ENCODE data around the genes DSP and EEF1E1.

- RRBS = no CpG with 5 or more reads among the region's 19 CpGs
CAGE:
- cytosol, long polyA plus RNA = no peak
- long polyA plus RNA = no peak
- nucleus, long polyA plus RNA = no peak
These were observed 95.8 kb downstream of the SSR1 start for GRCh38 chr6:7216853-7217896.

DNA sequence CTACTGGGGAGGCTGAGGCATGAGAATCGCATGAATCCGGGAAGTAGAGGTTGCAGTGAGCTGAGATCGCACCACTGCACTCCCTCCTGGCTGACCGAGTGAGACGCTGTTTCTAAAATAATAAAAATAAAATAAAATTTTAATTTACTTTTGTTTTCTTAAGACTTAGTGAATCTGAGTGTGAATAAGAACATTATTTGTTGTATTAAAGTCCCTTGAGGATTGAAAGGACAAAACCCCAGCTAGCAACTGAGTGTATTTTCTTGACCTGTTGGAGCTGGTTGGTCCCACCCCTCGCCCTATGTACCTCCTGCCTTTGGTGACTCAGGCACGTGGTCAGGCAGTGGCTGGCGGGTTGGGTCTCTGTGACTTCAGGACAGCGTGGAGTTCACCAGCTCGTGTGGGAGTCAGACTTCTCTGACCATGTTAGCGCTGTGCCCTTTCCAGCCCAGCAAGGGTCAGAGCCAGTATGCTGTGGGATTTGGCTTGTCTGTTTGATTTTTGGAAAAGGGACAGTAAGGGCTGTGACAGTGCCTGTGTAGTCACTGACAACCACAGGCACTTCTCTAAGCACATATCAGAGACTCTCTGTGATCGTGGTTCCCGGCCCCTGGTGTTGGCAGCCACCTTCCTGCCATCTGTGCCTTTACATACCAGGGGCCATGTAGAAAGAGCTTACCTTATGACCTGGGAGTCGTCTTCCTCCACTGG is 93.7 kb downstream of the SSR1 start:
- RRBS = no CpG with 5 or more reads among the region's 14 CpGs
CAGE:
- cytosol, long polyA plus RNA = no peak
- long polyA plus RNA = no peak
- nucleus, long polyA plus RNA = no peak

DNA sequence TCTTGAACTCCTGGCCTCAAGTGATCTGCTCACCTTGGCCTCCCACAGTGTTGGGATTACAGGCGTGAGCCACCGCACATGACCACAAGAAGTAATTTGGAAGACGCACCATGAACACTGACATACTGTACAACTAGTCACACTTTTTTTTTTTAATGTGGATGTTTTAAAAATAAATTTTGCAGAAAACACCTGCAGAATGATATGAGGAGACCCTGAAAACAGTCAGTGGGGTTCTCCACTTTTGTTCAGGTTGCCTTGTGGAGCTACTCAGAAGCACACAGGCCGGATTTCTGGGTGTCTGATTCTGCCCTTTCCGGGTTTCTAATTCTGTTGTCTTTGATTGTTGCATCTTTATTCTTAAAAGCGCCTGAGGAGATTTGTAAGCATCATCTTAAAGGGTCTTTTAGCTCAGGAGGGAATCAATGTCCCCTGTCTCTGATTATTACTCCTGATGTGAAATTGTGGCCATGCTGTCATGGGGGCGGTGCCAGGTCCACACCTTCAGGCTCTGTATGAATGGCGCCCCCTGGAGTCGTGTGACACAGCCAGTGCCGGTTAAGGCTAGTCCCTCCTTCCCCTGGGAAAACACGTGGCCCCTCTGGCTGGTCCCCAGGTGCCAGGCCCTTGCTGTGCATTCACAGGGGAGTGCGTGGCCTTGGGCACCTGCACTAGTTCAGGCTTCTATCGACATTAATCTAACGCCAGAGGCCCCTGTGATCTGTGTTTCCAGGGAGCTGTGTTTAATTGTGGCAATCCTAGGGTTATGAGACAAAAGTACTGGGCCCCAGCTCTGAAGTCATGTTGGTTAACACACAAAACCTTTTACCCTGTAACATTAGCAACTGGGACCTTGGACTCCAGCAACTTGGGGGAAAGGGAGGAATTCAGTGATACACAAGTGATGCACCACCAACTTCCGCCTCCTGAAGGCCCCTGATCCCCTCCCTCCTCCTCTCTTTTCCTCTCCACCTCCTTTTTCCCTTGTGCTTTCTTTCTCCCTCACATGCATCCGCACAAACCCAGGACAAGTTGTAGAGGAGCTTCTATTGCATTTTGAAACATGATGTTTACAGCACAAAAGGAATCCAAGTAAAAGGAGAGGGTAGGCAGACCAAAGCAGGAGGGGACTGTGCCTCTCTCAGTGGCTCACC is 74.2 kb downstream of the SSR1 start:
- RRBS = no CpG with 5 or more reads among the region's 16 CpGs
CAGE:
- cytosol, long polyA plus RNA = no peak
- long polyA plus RNA = no peak
- nucleus, long polyA plus RNA = no peak

GRCh38 chr6:7468374-7469201 is 72.9 kb upstream of the DSP start:
- RRBS = no CpG with 5 or more reads among the region's 22 CpGs
CAGE:
- cytosol, long polyA plus RNA = no peak
- long polyA plus RNA = no peak
- nucleus, long polyA plus RNA = no peak

DNA sequence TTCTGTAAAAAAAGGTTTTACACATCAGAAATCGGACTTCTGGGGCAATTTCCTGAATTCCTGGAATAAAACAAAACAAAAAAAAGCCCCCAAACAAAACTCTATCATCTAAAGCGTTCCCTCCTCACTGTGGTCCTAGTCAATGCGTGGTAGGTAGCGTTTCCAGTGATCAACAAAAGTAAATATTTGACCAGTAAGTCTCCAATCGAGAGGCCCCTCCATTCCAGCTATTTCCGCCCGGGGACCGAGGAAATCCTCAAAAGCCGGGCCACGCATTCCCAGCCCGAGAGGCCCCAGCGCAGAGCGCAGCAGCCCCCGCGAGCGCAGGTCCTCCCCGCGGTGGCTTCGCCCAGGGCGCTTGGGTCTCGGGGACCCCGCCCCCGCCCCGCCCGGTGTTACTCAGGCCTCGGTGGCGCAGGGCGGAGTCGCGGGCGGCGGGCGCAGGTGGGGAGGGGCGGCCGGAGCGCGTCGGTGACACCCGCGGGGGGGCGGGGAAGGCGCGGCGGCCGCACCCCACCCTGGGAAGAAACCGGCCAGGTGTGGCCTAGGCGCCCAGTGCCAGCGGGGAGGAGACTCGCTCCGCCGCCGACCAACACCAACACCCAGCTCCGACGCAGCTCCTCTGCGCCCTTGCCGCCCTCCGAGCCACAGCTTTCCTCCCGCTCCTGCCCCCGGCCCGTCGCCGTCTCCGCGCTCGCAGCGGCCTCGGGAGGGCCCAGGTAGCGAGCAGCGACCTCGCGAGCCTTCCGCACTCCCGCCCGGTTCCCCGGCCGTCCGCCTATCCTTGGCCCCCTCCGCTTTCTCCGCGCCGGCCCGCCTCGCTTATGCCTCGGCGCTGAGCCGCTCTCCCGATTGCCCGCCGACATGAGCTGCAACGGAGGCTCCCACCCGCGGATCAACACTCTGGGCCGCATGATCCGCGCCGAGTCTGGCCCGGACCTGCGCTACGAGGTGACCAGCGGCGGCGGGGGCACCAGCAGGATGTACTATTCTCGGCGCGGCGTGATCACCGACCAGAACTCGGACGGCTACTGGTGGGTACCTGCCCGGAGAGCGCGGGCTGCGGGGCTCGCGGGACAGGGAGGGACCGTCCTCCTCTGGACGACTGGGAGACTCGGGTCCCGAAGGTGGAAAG is at the start of gene DSP:
TSS of gene DSP (plus strand) at position 620 of the 1,135 bp plus-strand sequence.
- RRBS = 4% methylated on average over 58 of the region's 119 CpGs
CAGE:
- cytosol, long polyA plus RNA = no peak
- long polyA plus RNA = no peak
- nucleus, long polyA plus RNA = no peak

- RRBS = no CpG with 5 or more reads among the region's 9 CpGs
CAGE:
- cytosol, long polyA plus RNA = no peak
- long polyA plus RNA = no peak
- nucleus, long polyA plus RNA = no peak
These were observed 27.7 kb upstream of the BMP6 start for GRCh38 chr6:7698163-7698717.

- RRBS = 2% methylated on average over 8 of the region's 55 CpGs
CAGE:
- cytosol, long polyA plus RNA = start-site peak on the minus strand at chr6:8102525-8102544, 835 and 699 reads in 2 replicates
- long polyA plus RNA = start-site peak on the minus strand at chr6:8102515-8102551, 774 and 1,384 reads in 2 replicates
- nucleus, long polyA plus RNA = start-site peak on the minus strand at chr6:8102525-8102562, 290 and 452 reads in 2 replicates
These were observed at the start of gene EEF1E1 for GRCh38 chr6:8101710-8102875. Gene EEF1E1, minus strand, starts transcription at chr6:8102548.

- RRBS = no CpG with 5 or more reads among the region's 3 CpGs
CAGE:
- cytosol, long polyA plus RNA = no peak
- long polyA plus RNA = no peak
- nucleus, long polyA plus RNA = no peak
These were observed 209.3 kb upstream of the SLC35B3 start for GRCh38 chr6:8644774-8644973.

DNA sequence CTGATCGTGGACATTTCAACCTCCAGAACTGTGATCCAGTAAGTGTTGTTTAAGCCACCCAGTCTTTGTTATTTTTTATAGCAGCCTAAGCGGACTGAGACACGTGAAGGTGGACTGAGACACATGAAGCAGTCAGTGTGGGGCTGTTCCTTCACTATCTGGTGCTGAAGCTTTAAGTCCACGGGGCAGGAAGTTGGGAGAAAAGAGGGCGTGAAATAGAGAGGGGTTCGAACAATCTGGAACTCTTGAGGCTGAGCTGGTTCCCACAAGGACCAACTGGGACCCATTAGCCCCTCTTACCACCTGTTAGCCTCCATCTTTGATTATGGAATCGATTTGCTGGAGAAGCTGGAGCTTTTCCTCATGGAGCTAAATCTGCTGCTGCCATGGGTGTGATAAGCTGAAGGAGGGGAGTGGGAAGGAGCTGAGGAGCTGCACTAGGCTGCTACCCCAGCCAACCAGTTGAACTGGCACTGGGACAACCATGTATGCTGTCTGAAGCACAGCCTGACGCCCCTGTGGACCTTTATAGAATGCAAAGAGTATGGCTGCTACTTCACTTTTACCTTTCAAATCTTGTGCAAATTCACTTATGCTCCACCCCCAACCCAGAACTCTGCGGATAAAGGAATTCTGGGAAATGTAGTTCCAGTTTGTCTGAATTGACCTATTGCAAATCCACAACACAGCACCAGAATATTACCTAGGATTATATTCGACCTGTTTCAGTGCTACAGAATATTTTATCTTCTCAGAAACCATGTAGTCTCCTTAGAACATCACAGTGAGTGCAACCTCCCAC is 217.2 kb upstream of the SLC35B3 start:
- RRBS = no CpG with 5 or more reads among the region's 10 CpGs
CAGE:
- cytosol, long polyA plus RNA = no peak
- long polyA plus RNA = no peak
- nucleus, long polyA plus RNA = no peak

DNA sequence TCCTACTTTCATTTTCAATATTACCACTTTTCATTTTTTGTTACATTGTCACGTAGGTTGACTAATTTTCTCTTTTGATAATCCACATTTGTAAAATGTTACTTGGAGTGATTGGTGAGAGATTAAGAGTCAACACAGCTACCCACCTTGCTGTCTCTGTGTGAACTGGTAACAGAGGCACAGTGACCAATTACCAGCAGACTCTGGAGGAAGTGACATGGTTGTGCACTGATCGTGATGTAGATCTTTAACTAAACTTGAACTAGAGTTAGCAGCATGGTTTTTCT is 308.0 kb upstream of the SLC35B3 start:
- RRBS = no CpG with 5 or more reads among the region's 2 CpGs
CAGE:
- cytosol, long polyA plus RNA = no peak
- long polyA plus RNA = no peak
- nucleus, long polyA plus RNA = no peak

DNA sequence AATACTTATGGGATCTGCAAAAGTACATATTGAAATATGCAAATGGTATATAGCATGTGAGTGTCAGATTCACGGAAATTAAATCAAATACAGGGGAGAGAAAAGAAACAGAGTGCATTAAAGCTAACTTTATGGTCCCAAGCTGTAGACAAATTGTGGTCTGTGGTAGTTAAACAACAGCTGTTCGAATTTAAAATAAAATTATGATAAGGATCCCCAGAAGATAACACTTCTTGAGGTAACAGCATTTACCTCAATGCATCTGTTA is 273.7 kb downstream of the TFAP2A start:
- RRBS = no CpG with 5 or more reads among the region's 2 CpGs
CAGE:
- cytosol, long polyA plus RNA = no peak
- long polyA plus RNA = no peak
- nucleus, long polyA plus RNA = no peak

- RRBS = no CpG with 5 or more reads among the region's 15 CpGs
CAGE:
- cytosol, long polyA plus RNA = no peak
- long polyA plus RNA = no peak
- nucleus, long polyA plus RNA = no peak
These were observed 251.5 kb downstream of the TFAP2A start for GRCh38 chr6:10163029-10164050.

- RRBS = no CpG with 5 or more reads among the region's 16 CpGs
CAGE:
- cytosol, long polyA plus RNA = no peak
- long polyA plus RNA = no peak
- nucleus, long polyA plus RNA = no peak
These were observed 100.7 kb downstream of the TFAP2A start for GRCh38 chr6:10313970-10314702.

GRCh38 chr6:10410974-10411397 is 3.9 kb downstream of the TFAP2A start:
- RRBS = no CpG with 5 or more reads among the region's 24 CpGs
CAGE:
- cytosol, long polyA plus RNA = no peak
- long polyA plus RNA = no peak
- nucleus, long polyA plus RNA = no peak

- RRBS = 2% methylated on average over 14 of the region's 69 CpGs
CAGE:
- cytosol, long polyA plus RNA = no peak
- long polyA plus RNA = no peak
- nucleus, long polyA plus RNA = no peak
These were observed 2.7 kb downstream of the TFAP2A start for GRCh38 chr6:10411913-10412742.

DNA sequence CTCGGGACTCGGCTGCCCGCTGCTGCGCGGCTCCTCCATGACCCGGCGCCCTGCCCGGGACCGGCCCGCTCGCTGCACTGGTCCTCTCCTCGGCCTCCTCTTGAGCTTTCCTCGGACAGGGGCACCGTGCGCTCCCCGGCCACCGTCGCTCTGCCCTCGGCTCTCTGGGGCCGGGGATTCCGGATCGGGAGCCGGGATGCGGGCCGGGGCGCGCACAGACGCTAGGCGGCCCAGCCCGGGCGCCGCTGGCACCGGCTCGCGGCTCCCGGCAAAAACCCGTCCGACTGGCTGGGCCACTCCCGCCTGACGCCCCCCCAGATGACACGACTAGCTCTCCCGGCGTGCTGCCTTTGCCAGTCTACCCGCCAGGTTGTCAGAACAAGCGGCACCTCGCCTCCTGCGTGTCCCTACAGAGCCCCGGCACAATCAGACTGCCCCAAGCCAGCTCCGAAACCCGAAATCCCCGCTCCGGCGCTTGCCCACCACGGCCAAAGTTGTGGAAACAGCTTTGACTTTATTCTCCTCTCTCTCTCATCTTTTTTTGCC is 2.1 kb downstream of the TFAP2A start:
- RRBS = 6% methylated on average over 29 of the region's 54 CpGs
CAGE:
- cytosol, long polyA plus RNA = no peak
- long polyA plus RNA = no peak
- nucleus, long polyA plus RNA = no peak

DNA sequence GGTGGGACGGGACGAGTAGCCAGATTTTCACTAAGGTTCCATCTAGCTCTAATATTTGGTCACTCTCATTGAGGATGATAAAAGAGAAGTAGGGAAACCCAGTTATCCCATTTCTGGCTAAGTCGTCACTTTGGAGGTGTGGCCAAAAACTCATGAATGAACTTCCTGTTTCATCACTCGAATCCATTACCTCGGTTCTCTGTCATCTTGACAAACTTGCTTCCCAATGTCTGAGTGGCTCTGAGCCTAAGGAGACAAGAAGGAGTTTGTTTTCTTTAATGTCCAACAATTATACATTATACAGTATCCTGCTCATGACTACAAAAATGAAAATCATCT is 15.2 kb upstream of the TFAP2A start:
- RRBS = no CpG with 5 or more reads among the region's 5 CpGs
CAGE:
- cytosol, long polyA plus RNA = no peak
- long polyA plus RNA = no peak
- nucleus, long polyA plus RNA = no peak

GRCh38 chr6:10434545-10435216 is 19.8 kb upstream of the TFAP2A start:
- RRBS = no CpG with 5 or more reads among the region's 11 CpGs
CAGE:
- cytosol, long polyA plus RNA = no peak
- long polyA plus RNA = no peak
- nucleus, long polyA plus RNA = no peak

DNA sequence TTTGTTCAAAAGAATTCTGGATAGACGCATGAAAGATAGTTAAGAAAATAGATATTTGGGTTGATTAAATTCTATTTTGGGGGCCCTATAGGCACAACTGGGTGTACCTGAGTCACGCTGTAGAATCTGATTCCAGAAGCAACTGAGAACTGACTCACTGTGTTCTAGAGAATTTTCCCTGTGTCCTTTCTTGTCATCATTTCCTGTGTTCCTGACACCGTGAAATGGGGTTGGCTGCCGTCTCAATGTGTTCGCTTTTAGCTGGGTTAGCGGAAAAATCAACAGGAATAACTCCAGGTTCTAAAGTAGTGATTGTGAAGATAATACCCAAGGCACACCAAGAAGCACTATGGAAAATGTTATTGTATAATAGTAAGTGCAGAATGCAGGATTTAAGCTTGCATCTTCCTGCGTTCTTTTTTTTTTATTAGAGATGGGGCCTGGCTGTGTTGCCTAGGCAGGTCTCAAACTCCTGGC is 5.0 kb downstream of the GCNT2 start:
- RRBS = no CpG with 5 or more reads among the region's 7 CpGs
CAGE:
- cytosol, long polyA plus RNA = no peak
- long polyA plus RNA = no peak
- nucleus, long polyA plus RNA = no peak

GRCh38 chr6:10585217-10585876 is 64.2 kb downstream of the GCNT2 start:
- RRBS = no CpG with 5 or more reads among the region's 13 CpGs
CAGE:
- cytosol, long polyA plus RNA = no peak
- long polyA plus RNA = no peak
- nucleus, long polyA plus RNA = no peak

All from SK-N-SH (cell line).